Measurements from ENCODE around the gene TM9SF3.

- PRO-cap = no peak
These were observed 115.9 kb downstream of the SORBS1 start for GRCh38 chr10:95445090-95445820.

- PRO-cap = no peak
These were observed 114.8 kb downstream of the SORBS1 start for GRCh38 chr10:95446259-95446869.

DNA sequence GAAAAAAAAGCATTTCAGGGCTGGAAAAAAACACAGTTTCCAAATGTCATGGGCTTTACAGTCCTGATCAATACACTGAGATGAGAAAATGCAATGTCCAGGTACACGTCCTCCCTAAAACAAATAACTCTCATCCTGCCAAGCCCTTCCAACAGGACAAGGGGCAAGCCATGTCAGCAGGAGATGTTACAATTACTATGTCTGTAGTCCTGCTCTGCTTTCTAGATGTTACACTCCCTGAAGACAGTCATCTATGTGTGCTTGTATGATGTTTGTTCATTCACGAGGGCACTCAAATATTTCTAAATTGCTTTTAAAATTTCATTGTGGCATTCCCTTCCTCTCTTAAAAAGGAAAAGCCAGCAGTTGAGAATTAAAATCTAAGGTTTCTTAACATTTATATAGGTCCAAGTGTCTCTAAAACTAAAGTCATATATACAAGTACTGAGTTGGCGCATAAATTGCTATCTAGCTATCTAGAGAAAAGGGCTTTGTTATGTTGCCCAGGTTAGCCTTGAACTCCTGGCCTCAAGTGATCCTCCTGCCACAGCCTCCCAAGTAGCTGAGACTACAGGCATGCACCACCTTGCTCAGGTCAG lies 103.0 kb downstream of the SORBS1 start:
- PRO-cap = no peak

DNA sequence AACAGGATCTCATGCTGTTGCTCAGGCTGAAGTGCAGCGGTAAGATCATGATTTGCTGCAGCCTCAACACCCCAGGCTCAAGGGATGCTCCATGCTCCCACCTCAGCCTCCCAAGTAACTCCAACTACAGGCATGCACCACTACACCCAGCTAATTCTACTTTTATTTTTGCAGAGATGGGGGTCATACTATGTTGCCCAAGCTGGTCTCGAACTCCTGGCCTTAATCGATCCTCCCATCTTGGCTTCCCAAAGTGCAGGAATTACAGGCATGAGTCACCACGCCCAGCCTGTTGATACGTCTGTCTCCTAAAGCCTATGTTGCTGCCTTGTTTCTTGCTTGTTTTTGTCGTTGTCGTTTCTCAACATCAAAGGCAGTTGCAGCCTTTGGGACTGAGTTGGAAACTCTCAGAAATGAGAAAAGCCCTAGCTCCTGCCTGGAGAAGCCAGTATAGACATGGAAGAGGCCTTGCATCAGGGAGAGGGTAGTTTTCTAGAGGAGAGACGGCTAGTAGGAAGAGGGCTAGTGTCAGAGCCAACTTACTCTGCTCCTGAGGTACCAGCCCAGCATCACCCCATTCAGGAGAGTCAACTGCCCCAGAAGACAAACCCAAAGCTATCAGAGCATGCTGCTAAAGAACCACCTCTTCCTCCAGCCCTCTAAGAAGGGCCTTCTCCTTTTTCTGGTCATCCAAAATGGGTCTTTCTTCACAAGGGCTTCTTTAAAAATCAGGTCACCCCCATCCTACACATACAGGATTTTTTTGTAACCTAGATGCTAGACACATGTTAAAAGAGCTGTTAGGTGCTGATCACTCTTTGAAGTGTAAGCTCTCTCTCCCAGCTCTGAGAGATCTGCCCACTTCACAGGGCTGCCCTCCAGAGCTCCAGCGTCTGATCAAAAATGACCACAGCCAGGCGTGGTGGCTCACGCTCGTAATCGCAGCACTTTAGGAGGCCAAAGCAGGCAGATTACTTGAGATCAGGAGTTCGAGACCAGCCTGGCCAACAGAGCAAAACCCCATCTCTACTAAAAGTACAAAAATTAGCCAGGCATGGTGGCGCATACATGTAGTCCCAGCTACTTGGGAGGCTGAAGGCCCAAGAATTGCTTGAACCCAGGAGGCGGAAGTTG lies 49.6 kb downstream of the SORBS1 start:
- PRO-cap = no peak

GRCh38 chr10:95518661-95519592 lies 42.2 kb downstream of the SORBS1 start:
- PRO-cap = bidirectional peak, plus-strand start at chr10:95519226, minus-strand start at chr10:95519013

GRCh38 chr10:96089553-96090783 lies 40.1 kb upstream of the ZNF518A start:
- PRO-cap = bidirectional peak, plus-strand start at chr10:96089961, minus-strand start at chr10:96089822; bidirectional peak, plus-strand start at chr10:96090286, minus-strand start at chr10:96090215

DNA sequence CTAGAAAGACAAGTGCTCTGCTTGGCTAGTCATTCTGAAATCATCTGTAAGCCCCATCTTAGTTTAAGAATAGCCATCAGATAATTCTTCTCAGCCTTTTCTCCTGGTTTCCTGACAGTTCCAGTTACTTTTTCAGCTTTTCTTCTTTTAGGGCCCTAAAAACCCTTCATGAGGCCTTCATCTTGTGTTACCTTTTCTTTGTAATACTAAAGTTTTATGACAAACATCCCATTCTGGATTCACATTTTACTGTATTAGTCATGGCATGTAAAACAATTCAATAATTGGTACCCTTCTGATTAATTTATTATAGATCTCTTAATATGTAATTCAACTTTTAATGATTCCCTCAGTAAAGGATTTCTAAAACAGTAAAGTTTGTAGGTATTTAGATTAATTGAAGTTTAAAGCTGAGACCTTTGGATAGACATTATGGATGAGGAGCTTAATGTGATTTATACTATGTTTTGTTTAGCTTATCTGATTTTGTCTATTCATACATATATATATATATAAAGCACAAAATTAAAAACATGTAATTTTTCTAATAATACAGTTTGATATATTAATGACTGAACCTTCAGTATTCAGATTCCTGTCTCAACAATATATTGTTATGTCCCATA lies 24.6 kb downstream of the ZNF518A start:
- PRO-cap = no peak

GRCh38 chr10:96260055-96260560 lies 11.3 kb downstream of the BLNK start:
- PRO-cap = unidirectional peak, plus-strand start at chr10:96260294

- PRO-cap = no peak
These were observed 30.1 kb downstream of the TM9SF3 start for GRCh38 chr10:96556709-96557083.

GRCh38 chr10:96586423-96587247 lies at the start of gene TM9SF3:
Gene TM9SF3 (minus strand): TSS chr10:96587012.
- PRO-cap = bidirectional peak, plus-strand start at chr10:96586614, minus-strand start at chr10:96586562; bidirectional peak, plus-strand start at chr10:96587121, minus-strand start at chr10:96587012

- PRO-cap = unidirectional peak, minus-strand start at chr10:96656914
These were observed 63.4 kb downstream of the PIK3AP1 start for GRCh38 chr10:96656827-96657351.

GRCh38 chr10:96658118-96658684 lies 62.1 kb downstream of the PIK3AP1 start:
- PRO-cap = no peak

GRCh38 chr10:96936631-96937190 lies 104.6 kb downstream of the LCOR start:
- PRO-cap = no peak

DNA sequence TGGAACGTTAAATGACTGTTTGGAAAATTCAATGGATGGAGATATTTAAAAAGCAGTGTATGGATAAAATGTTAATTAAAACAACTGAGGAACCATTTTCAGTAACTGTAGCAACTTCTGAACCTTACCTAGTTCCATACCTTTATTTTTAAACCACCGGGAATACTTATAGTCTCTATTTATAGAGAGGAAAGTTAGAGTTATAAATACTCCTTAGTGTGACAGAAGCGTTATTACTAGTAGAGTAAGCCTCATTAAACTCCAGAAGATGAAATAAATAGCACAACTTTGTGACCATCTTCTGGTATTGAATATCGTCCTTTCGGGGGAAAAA lies 114.9 kb downstream of the LCOR start:
- PRO-cap = no peak

DNA sequence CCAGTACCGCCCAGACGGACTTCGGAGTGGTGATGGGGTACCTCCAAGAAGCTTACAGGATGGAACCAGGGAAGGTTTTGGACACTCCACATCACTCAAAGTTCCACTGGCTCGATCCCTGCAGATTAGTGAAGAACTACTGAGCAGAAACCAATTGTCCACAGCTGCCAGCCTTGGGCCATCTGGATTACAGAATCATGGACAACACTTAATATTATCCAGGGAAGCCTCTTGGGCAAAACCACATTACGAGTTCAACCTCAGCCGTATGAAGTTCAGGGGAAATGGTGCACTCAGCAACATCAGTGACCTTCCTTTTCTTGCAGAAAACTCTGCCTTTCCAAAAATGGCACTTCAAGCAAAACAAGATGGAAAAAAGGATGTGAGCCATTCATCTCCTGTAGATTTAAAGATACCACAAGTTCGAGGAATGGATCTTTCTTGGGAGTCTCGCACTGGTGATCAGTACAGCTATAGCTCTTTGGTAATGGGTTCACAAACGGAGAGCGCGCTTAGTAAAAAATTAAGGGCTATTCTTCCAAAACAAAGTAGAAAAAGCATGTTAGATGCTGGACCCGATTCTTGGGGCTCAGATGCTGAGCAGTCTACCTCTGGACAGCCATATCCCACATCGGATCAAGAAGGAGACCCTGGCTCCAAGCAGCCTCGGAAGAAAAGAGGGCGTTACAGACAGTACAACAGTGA lies 123.0 kb downstream of the LCOR start:
- PRO-cap = no peak

DNA sequence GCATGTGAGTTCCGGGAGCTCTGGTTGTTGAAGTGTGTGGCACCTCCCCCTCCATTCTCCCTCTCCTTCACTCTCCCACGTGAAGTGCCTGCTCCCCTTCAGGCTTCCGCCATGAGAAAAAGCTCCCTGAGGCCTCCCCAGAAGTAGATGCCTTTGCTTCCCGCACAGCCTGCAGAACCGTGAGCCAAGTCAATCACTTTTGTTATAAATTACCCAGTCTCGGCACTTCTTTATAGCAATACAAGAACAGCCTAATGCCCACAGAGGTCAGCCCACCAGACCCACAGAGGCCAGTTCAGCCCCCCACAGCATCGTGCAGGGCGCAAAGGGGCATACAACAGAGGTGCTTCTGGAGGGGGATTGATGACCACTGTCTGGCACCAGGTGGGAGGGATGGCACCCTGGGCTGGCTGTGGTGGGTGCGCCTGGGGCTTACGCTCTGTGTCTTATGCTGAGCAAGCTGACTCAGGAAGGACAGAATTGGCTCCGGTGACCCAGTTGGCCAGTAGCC lies 119.2 kb downstream of the SLIT1 start:
- PRO-cap = unidirectional peak, minus-strand start at position 229 of the sequence

GRCh38 chr10:97270437-97270909 lies 22.0 kb downstream of the ARHGAP19 start:
- PRO-cap = no peak

DNA sequence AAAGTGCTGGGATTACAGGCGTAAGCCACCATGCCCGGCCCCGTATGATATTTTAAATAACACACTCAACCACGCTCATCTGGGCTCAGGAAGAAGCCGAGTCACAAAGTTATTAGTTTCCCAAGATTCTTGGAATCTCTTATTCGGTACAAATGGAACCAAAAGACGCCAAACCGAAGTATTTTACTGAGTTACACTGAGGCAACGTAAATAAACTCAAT lies 973 bp downstream of the ARHGAP19 start:
- PRO-cap = no peak

GRCh38 chr10:97293755-97294484 lies 1.5 kb upstream of the ARHGAP19 start:
- PRO-cap = no peak

DNA sequence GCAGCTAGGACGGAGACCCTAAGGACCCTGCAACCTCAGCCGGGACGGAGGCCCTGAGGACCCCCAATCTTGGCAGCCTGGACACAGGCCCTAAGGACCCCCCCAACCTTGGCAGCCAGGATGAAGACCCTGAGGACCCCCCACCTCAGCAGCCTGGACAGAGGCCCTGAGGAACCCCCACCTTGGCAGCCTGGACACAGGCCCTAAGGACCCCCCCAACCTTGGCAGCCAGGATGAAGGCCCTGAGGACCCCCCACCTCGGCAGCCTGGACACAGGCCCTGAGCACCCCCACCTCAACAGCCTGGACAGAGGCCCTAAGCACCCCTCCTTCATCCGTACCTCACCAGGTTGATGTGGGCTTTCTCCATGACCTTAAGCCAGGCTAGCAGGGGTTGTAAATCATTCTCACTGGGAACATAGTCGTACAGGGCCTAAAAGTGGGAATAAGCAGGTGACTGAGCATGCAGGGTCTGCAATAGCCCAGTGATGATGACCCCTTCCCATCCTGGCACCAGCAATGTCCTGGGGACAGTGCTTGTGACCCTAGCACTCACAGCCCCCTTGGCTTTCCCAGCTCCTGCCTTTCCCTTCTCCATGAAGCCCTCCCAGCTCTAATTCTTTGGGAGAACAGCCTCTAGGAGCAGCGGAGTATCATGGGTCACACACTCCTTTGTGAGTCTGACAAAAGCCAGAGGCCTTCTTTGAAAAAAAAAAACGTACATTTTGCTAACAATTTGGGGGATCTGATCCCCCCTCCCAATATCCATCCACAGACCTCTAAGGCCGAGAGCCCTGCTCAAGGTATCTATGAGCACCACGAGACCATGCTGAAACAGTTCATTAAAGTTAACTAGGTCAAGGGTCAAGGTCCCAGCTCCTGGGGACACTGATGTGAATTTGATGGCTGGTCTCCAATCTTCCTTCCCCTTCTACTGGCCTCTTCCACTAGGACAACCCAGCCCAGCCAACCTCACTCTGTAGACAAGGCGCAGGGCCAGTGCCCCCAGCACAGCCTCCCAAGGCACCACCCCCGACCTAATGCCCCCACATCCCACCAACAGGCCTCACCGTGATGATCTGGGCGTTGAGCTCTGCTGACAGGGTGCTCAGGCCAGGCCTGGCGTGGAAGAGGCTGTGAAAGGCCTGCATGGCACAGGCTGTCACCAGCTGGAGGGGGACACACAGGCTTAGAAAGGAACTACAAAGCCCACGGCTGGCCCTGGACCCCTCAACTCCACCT lies 15.9 kb downstream of the RRP12 start:
- PRO-cap = no peak

All from vermiform appendix (tissue), 1 donor.